Fibroblast of villous mesenchyme (primary cell): Measurements from ENCODE around the gene ESD.

- CAGE, long polyA plus RNA, result start-site peak on the minus strand at chr13:46797128-46797165, 403 and 374 reads in 2 replicates
Observed at GRCh38 chr13:46797013-46798015, at the start of gene ESD. Gene ESD (minus strand): TSS chr13:46797161.

DNA sequence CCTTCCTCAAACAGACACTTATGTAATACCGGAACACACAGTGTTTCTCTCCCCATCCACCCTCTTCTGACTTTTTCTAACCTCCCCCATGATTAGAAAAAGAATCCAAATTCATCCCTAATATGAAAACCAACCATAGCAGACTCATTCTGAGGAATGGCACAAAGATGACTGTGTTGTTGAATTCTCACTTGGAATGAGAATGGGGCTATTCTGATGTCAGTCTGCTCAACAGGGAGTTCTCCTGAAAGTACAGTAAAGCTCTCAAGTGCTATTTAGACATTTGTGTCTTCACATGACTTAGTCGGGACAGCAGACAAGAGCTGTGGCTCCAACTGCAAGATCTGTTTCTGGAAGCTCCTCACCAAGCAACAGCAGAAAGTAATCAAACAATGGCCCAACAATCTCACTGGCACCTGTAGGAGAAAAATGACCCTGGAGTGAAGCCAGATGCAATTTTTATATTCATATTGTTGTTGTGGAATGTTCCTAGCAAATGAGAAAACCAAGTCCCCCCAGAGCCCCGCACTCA lies 454.9 kb downstream of the SUCLA2 start:
- CAGE, long polyA plus RNA, result no peak

DNA sequence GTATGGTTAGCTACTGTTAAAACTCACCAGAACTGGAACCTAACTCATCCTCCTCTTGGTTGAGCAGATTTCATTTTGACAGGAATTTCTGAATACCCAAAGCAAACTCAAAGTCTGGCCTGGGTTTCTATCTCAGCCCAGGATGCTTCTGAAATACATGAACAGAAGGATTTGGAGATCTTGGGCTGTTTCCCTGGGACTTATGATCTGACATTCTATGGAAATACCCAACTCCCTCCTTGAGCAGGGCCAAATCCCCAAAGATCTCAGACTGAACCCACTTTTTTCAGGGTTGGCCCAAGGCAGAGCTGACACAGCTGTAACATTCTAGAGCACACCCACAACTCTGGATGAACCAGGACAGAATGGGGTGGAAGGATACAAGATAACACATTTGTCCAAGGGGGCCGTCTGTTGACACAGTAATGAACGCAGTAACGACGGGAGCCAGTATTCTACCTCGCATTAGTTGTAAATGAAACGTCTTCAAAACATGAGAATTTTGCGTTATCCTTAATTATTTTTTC lies 1.0 kb upstream of the ITM2B start:
- CAGE, long polyA plus RNA, result no peak

DNA sequence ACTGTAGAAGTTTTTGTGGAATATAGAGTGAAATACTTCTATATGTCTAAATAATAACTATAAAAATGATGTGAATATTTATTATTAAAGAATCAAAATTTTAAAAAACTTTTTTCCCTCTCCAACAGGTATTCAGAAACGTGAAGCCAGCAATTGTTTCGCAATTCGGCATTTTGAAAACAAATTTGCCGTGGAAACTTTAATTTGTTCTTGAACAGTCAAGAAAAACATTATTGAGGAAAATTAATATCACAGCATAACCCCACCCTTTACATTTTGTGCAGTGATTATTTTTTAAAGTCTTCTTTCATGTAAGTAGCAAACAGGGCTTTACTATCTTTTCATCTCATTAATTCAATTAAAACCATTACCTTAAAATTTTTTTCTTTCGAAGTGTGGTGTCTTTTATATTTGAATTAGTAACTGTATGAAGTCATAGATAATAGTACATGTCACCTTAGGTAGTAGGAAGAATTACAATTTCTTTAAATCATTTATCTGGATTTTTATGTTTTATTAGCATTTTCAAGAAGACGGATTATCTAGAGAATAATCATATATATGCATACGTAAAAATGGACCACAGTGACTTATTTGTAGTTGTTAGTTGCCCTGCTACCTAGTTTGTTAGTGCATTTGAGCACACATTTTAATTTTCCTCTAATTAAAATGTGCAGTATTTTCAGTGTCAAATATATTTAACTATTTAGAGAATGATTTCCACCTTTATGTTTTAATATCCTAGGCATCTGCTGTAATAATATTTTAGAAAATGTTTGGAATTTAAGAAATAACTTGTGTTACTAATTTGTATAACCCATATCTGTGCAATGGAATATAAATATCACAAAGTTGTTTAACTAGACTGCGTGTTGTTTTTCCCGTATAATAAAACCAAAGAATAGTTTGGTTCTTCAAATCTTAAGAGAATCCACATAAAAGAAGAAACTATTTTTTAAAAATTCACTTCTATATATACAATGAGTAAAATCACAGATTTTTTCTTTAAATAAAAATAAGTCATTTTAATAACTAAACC lies 28.3 kb downstream of the ITM2B start:
- CAGE, long polyA plus RNA, result no peak

DNA sequence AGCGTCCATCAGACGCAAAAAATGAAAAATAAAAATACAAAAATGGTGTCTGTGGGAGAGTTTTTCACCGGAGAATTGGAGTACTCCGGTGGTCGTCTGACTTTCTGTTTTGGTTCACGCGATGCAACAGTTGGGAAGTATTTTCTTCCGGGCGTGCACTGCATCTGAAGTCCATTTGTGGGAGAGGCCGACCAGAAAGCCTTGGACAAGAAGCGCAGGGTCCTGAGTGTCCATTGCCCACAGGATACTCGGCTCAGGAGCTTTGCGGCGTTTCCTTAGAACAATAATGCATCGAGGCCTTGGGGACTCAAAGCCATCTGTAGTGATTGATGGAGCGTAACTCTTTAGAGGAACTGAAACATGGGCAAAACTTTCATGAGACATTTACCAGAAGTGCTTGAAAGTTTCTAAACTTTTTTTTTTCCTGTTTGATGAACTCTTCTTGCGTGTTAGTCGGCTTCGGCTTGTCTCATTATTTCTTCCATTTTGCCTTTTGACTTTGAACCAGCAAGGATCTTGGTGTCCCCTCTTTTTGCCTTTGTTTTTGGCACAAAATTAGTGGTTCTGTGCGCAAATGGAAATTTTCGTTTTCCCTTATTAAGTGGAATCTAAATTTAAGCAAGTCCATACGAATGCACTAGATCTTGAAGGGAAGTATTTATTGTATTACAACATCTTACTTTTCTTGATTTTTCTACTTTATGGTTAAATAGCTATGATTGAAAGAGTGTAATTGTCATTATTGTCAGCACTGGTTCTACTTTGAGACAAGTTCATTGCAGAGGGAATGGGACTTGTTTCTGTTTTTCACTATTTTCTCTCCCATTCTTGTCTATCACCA lies 1.0 kb downstream of the RB1 start:
- CAGE, long polyA plus RNA, result no peak

GRCh38 chr13:48316889-48317811 lies 13.6 kb downstream of the RB1 start:
- CAGE, long polyA plus RNA, result no peak

DNA sequence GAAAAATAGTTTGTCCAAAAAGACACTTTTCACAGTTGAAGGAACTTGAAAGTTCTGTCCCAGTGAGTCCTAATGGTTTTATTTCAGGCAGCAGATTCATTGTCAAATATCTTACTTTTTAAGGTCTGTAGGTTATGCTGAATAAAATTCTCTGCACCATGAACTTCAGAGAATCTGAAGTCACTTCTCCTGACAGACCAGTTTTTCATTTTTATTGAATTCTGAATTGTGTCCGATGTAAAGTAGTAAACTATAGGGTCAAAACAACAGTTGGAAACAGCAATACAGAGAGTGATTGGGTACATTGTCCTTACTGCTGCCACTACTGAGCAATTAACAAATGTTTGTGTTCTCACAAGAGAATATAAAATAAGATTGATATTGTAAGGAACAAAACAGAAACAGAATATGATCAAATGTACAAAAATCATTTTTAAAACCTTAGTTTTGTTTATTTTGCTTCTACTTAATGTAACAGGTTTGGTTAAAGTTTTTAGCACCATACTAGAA lies 1.6 kb downstream of the LPAR6 start:
- CAGE, long polyA plus RNA, result no peak

- CAGE, long polyA plus RNA, result no peak
Observed at GRCh38 chr13:48417398-48418083, 4.6 kb upstream of the LPAR6 start.

DNA sequence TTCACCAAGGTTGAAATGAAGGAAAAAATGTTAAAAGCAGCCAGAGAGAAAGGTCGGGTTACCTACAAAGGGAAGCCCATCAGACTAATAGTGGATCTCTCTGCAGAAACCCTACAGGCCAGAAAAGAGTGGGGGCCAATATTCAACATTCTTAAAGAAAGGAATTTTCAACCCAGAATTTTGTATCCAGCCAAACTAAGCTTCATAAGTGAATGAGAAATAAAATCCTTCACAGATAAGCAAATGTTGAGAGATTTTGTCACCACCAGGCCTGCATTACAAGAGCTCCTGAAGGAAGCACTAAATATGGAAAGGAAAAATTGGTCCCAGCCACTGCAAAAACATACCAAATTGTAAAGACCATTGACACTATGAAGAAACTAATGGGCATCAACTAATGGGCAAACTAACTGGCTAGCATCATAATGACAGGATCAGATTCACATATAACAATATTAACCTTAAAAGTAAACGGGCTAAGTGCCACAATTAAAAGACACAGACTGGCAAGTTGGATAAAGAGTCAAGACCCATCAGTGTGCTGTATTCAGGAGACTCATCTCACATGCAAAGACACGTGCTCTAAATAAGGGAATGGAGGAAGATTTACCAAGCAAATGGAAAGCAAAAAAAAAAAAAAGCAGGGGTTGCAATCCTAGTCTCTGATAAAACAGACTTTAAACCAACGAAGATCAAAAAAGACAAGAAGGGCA lies 5.3 kb upstream of the LPAR6 start:
- CAGE, long polyA plus RNA, result no peak

- CAGE, long polyA plus RNA, result no peak
Observed at GRCh38 chr13:48464824-48465496, 52.0 kb upstream of the LPAR6 start.

DNA sequence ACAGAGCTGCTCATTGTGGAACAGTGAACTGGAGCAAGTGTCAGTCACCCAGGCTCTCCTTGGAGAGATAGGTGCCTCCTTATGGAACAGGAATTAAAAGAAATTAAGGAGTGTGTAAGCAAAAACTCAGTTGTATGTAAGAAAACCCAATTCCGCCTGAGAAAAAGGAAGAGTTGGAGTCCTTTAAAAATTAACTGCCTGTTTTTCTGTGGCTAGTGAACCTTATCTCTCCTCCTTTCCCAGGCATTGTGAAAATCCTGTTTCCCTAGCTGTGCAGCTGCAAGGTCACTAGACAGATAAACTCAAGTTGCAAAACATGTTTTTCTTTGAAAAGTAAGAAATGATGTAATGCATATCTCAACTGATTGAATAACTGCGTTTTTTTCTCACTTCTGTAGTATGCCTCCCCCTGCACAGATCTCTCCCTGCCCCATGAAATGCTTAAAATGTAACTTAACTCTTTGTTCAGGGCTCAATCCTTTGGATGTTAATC lies 27.8 kb upstream of the CYSLTR2 start:
- CAGE, long polyA plus RNA, result no peak

- CAGE, long polyA plus RNA, result no peak
Observed at GRCh38 chr13:48782528-48782868, 128.8 kb downstream of the CYSLTR2 start.

DNA sequence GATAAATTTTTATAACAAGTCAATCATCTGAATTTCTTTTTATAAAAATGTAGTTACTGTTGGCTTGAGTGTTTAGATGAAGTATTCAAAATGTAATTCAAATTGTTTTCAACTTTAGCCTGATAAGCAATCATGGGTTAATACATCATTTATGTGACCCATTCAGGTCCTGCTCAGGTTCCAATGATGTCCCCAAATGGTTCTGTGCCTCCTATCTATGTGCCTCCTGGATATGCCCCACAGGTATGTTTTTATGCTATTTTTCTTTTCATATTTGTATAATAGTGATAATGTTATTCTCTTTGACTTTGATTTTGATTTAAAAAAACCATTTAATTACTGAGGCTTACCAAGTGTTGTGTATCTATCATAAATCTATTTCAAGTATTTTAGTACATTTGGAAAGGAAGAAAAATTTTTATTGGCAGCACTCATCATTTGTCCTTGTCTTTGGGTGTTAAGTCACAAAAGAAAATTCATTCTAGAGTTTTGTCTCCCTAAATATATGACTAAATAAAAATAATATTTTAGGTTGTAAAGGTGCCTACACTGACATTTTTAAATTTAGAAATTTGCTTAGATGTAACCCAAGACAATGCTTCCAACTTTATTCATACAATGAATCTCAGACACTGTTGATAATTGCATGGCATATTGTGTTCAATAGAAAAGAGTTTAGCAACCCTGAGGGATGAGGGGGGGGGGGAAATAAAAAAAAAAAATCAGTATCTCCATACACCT lies 105.5 kb upstream of the MLNR start:
- CAGE, long polyA plus RNA, result no peak

- CAGE, long polyA plus RNA, result no peak
Observed at GRCh38 chr13:49301109-49301617, 53.4 kb downstream of the CDADC1 start.

DNA sequence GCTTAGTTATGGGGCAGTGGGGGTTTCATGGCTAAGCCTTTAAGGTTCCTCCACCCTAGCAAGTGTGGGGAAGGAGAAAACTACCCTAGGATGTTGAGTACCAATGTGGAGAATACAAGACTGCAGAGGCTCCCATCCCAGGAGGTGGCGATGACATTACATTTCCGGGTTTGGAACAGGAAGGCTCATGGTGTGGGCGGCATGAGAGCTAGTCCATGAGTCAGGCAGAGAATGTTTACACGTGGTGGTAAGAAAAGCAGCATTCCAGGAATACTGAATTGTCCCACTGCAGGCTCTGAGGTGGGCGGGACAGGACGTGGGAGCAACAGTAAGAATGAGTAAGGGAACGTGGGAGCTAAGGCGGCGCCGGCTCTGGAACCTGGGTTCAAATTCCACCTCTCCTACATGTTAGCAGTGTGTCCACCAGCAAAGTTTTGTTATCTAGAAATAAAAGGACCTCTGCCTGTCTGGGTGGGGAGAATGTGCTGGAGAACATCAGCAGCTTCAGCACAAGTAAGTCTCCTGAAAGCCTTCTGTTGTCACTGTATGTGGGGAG lies 66.2 kb downstream of the CDADC1 start:
- CAGE, long polyA plus RNA, result no peak

DNA sequence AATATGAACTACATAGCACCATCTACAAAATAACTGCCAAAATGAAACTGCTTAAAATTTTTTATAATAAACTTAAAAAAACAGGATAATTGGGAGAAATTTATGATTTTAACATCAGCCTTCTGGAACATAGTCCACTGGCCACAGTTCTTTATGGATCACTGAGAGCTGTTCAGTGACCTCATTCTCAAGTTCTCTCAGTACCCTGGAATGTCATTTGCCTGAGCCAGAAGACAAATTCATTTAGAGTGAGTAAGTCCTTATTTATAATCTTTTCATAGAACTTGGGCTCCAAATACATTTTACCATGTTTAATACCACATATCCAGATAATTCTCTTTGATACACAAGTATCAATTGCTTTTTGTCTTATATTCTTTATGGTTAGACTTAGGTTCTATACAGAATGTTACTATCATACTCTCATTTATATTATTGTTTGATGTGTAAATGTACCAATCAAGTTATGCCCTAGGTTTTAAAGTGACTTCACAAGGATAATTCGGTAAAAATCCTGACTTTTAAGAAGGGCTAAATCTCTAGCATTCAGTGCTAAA lies 87.6 kb downstream of the CAB39L start:
- CAGE, long polyA plus RNA, result no peak

- CAGE, long polyA plus RNA, result no peak
Observed at GRCh38 chr13:49615967-49616629, 12.2 kb upstream of the ARL11 start.

DNA sequence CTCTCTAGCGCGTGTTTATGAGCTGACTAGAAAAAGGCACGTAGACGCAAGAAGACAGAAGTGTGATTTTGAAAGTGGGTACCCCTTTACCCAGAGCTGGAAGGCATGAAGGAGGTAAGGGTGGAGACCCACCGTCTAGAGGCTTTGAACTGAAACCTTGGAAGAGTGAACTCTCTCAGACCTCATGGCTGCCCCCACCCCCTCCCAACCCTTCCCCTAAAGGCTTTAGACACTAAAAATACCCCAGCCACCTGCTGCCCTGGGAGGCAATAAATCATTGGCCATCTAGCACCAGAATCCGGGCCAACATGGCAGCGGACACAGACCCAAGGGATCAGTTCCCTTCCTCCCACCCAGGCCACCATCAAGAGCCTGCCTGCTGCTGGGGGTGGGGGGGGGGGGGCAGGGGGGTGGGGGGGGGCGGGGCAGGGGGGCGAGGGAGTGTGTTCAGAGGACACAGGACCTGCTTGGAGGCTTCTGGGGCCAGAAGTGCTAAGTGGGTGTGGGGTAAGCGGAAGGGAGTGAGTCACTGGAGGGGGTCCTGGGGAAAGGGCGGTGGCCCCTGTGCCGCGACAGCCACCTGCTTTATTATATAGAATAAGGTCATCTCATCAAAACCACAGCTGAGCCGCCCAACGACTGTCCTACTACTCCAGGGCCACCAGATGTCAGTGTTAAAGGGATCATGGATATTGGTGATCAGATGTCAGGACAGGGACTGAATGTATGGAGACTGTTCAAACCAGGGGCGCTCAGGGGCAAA lies 24.1 kb downstream of the ARL11 start:
- CAGE, long polyA plus RNA, result no peak

GRCh38 chr13:49733607-49733806 lies 42.2 kb upstream of the EBPL start:
- CAGE, long polyA plus RNA, result no peak

DNA sequence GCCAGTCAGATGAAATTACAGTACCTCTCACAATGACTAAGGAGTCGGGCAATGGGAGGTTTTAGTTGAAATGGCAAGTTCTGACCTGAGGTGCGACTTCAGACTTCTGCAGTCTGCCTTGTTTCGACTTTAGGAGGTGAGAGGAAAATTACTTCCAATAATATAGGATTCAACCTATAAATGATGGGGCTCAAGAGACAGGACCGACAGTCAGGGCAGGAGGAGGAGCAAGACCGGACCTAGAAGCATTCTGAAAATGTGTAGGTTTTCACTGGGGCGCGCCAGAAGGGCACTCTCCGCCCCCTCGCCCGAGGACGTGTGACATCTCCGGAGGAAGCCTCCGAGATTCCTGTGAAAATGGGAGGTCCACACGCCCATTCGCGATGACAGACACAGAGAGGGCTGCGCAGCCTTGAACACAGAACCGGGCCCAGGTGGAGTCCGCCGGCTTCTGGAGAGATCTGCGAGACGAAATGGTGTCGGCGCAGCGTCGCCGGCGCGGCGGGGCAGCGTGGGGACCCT lies 547 bp downstream of the SPRYD7 start:
- CAGE, long polyA plus RNA, result no peak